Mesenchymal stem cell of adipose (primary cell): ENCODE results near the genes USP6NL and ECHDC3.

DNA sequence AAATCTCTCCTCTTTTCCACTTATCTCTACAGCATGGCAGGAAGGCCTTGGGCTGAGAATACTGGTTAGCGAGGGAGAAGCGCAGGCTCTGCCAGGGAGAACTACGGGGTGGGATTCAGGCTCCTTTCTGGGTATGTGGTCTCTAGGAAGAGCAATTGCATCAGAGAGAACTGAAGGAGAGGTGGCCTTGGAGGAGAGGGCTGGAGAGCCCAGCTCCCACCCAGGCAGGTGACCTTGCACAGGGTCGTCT lies 270.3 kb downstream of the CELF2 start:
- CAGE, long polyA plus RNA, result no peak

GRCh38 chr10:11297689-11298436 lies 280.2 kb downstream of the CELF2 start:
- CAGE, long polyA plus RNA, result no peak

- CAGE, long polyA plus RNA, result no peak
These were observed 85.3 kb downstream of the USP6NL start for GRCh38 chr10:11526000-11526648.

- CAGE, long polyA plus RNA, result no peak
These were observed 79.3 kb downstream of the USP6NL start for GRCh38 chr10:11532060-11532709.

DNA sequence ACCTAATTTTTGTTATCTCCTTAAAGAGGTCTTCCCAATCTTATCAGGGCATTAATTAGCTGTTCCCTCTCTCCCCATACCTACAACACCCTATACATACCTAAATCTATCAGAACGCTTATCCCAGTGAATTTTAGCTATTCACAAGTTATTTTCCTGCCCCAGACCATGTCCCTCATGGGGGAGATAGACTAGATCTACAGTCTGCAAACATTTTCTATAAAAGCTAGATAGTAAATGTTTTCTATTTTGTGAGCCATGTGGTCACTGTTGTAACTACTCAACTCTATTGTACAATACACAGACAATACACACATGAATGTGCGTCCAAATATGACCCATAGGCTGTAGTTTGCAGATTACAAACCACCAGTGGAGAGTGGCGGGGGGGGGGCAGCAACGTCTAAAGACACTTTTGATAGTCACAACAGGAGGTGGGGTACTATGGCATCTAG lies 31.8 kb downstream of the USP6NL start:
- CAGE, long polyA plus RNA, result no peak

DNA sequence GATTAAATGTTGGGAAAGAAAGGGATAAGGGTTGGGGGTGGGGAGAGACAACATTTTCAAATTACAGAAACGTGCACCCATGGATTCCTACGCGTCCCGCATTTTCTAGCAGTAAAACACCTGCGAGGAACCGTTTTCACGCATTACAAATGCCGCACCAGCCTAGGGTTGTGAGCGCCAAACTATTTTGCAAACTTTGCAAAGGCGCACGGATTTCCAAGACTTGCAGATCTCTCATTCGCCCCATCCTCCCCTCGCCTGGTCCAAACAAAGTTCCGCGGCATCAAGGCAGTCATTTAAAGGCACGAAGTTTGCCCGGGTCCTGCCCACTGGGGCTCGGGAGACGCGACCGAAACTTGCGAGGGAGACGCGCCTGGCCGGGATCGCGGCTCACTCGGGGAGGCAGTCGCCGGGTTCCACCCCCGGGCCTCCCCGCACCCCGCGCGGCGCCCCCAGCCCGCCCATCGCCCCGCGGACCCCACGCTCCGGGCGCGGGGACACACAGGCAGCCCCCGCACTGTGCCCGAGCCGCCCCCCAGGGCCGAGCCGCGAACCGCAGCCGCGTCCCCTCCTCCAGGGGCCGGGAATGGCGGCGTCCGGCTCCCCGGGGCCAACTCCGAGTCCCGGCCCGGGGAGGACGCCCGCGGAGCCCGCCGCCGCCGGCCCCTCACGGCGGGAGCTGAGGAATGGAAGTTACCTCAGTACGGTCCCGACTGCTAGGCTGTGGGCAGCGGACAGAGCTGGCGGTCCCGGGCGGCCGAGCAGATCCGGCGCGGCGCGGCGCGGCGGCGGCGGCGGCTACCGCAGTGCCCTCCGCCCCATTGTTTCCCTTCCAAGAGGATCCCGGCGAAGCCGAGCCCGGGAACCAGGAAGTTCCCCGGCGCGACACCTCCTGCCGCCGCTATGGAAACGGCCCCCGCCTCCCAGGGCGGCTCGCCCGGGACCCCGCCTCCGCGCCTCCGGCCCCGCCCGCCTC lies at the start of gene USP6NL:
Gene USP6NL (minus strand): TSS at position 905 of the 976 bp plus-strand sequence.
- CAGE, long polyA plus RNA, result no peak

- CAGE, long polyA plus RNA, result no peak
These were observed 52.3 kb upstream of the ECHDC3 start for GRCh38 chr10:11689874-11690279.

DNA sequence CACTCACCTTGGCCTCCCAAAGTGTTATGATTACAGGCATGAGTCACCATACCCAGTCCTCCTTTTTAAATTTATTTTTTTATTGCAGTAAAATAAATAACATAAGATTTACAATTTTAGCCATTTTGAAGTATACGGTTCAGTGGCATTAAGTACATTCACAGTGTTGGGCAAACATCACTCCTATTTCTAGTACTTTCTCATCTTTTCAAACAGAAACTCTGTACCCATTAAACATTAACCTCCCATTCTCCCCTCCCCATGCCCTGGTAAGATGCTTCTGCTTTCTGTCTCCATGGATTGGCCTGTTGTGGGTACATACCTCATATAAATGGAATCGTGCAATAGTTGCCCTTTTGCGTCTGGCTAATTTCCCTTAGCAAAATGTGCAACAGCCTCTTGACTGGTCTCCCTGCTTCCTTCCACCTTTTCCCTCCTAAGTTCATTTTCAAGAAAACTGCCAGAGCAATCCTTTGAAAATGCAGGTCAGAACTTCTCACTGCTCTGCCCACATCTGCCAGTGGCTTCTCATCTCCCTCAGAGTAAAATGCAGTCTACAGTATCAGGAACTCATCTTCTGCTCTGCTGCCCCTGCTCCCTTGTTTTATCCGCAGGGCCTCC lies 44.5 kb upstream of the ECHDC3 start:
- CAGE, long polyA plus RNA, result no peak

- CAGE, long polyA plus RNA, result no peak
These were observed at the start of gene ECHDC3 for GRCh38 chr10:11742317-11743472. ECHDC3 (plus strand) TSS chr10:11742382.

- CAGE, long polyA plus RNA, result no peak
These were observed 7.6 kb downstream of the PROSER2 start for GRCh38 chr10:11830615-11831386.

GRCh38 chr10:11831994-11832348 lies 8.8 kb downstream of the PROSER2 start:
- CAGE, long polyA plus RNA, result no peak

DNA sequence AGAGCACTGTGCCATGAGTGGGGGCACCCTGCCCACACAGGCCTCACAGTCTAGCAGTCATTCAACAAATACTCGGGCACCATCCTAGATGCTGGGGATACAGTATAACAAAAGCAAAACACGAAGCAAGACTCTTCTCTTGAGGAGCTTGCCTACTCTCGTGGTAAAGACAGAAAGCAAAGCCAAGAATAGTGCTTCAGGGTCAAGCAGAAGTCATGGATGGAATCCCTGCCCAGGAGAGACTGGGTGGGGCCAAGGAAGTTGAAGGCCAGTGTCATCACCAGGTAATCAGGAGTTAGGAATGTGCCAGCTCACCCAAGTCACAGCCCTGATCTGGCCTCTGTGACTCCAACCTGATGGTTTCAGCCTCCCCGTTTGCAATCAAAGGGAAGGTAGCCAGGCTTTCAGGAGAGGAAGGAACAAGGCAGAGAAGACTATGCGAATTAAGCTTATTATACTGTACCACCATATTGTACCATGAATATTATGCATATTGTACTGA lies 58.9 kb downstream of the PROSER2 start:
- CAGE, long polyA plus RNA, result no peak

DNA sequence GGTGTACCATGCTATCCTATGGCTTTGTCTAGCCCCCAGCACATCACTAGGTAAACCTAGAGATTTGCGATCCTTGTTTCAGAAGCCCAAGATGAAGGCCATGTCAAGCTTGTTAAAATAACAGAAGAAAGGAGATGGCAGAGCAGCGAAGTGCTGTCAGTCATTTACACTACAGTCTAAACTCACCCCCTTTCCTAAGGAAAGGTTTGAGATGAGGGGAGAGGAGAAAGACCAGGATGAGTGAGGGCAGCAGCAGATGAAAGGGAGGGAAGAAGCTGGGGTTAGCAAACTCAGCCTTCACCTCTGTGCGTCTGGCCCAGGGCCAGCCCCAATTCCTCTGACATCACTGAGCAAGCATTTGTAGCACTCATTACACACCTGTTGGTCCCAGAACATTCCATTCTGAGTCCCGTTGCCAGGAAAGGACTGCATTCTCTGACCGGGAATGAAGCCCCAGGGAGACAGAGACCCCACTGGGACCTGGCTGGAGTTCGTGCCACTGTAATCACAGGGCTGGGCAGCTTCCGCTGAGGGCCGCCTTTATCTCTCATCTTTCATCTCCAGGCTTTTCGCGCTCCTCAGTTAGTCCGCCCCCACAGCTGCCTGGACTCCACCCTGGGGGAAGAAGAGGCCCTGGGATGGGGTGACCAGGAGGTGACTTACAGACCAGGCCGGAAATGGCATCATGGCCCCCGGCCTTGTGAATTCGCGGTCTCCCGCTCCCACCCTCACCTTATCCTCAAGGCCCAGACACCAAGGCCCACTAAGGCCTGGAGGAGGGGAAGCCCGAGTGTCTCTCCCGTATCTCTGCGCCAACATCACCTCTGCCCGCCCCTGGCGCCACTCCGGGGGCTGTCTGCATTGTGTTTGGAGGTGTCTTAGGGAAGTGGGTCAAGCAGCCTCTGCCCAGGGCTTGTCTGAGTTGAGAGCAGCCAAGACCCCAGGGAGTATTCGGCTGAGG lies 75.2 kb downstream of the PROSER2 start:
- CAGE, long polyA plus RNA, result no peak

DNA sequence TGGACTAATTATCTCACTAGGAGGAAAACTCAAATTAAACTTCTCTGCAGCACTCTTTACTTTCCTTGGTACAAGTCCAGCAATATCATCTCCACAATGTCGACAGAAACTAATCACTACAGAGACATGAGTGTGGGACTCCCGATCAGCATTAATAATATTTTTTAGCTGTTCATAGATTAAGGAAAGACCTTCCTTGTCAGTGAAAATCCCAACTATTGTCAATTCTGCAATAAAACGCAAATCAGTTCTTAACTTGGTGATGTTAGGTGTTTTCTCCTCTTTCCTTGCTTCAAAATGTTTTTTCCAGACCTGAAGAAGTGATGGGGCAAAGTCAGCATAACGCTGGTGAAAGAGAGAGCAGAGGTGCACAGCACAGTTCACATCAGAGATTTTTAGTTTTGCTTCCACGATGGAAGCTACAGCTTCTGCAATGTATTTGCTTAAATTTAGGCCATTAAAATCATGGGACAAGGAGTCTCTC lies 13.7 kb downstream of the UPF2 start:
- CAGE, long polyA plus RNA, result no peak

DNA sequence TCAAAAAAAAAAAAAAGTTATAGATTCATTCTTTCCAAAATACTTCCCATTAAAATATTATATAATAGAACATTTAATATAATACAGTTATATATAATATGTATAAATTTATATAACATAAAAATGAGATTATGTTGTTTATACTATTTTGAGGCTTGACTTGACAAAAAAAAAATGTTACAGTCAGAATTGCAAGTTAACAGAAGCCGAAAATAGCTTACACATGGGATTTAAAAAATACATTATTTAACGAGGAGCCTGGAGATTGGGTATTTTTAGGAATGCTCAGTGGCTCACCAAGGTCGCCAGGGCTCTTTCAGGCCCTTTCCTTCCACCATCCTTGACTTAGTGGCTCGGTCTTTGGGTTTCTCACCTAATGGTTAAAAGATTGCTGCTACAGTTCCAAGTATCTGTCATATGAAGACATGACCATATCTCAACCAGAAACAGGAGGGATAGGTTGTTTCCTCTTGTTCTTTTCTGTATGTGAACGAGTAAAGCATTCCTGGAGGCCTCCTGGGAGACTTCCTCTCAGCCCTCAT lies 25.1 kb downstream of the CDC123 start:
- CAGE, long polyA plus RNA, result no peak

DNA sequence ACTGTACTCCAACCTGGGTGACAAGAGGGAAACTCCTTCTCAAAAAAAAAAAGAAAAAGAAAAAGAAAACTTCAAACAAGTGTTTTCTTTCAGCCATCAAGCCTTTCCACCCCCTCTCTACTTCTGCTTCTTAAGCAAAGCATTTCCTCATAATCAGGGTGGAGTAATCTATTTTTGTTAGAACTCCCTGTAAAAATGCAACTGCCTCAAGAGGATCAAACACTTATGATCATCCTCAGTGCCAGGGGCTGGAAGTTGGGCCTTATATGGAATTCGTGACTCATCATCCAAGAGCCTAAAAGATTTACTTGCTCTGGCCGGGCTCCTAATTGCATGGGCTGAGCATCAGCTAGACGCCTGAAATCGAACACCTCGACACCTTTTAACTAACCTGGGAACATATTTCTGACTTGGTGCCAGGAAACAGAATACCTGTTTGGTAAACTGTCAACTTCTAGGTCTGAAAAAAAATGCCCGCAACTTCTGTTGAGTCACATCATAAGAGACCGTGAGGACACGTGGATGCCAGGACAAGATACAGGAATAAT lies 74.9 kb downstream of the CDC123 start:
- CAGE, long polyA plus RNA, result no peak

GRCh38 chr10:12333164-12333644 lies 16.1 kb upstream of the CAMK1D start:
- CAGE, long polyA plus RNA, result no peak

DNA sequence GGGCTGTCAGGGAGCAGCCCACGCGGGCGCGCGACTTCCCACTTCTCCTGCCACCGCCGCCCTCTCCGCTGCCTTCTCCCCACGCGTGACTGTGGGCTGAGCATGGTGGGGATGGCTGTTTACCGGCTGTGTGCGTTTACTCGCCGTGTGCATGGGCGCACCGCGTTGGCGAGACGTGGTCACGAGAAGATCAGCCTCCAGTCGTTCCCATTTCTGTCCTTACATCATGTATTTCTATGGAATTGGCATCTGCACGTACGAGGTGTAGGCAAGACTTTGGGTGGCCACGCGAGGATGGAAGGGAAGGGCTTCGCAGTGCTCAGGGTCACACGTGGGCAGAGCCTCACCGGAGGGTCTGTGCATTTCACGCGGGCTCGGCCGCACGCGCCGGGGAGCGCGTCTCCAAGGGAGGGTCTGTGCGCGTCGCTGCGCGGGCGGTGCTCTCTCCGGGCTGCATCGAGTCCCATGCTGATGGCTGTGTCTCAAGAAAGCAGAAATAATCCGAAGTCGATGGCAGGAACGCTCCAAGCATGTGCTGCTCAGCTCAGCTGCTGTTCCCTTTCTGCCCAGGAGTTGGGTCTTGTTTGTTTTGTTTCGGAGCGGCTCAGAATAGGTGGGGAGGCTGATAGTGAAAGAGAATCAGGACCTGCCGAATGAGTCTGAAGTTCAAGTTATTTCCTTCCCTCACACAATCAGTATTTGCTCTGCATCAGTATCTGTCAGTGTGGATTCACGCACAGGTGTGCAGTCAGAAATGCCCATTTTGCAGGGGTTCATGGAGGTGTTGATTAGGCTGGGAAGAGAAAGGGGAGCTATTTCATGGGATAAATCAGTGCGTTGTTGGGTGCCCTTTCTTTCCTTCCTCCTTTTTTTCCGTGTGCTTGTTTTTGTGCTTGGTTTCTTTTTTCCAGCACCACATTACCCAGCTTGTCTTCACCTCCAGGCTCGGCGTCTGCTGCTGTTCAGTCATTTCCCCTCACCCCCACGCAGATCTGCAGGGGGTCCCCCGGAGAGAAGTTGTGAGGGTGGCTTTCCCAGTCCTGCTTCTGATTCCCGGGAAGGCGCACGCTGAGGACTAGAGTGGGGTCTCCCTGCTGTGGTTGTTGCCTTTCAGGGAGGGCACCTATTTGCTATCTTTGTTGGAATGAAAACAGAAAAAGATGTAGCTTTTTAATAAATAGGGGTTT lies 1.2 kb downstream of the CAMK1D start:
- CAGE, long polyA plus RNA, result no peak

GRCh38 chr10:12412826-12413697 lies 63.7 kb downstream of the CAMK1D start:
- CAGE, long polyA plus RNA, result no peak

- CAGE, long polyA plus RNA, result no peak
These were observed 83.7 kb downstream of the CAMK1D start for GRCh38 chr10:12433048-12433382.